SUDHL5 (cell line): ENCODE data around the genes GPR153, ACOT7 and TAS1R1.

DNA sequence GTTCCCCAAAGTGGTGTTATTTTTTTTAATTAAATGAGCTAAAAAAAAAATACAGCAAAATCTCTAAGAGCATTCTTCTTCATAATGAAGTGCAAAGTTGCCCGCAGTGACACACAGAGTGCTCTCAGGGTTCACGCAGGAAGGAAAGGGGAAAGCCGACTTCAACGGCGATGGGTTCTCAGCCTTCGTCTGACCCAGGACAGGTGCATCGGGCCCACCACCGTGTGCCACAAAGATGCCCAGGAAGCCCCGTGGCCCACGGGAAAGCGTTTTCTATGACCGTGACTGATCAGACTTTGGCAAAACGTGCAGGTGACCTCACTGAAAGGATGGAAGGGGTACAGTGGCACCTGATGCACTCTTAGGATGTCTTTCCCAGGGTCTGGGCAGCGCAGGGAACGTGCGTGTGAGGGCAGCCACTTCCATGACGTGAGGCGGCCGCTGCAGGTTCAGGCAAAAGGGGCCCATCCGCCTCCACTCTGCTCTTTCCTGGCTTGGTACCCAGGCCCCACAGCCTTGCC, 8.5 kb downstream of the LRRC47 start:
- PRO-cap: no peak

- PRO-cap: no peak
These were observed 75.7 kb upstream of the C1orf174 start for GRCh38 chr1:3975752-3976207.

GRCh38 chr1:4305106-4305528, 349.3 kb upstream of the AJAP1 start:
- PRO-cap: no peak

DNA sequence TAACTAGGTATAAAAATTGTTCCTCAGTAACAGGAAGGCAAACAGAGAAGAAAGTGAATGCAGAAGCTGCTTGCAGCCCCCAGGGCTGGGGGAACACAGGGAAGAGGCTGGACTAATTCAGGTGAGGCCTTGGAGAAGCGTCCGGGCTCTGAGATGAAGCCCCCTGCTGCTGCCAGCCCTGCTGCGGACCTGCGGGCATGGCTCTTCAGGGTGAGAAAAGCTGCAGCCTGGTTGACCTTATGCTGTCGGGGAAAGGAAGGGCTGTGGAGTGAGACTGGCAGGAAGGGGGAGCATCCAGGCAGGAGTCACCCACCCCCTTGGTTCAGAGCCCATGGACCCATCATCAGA, 301.9 kb upstream of the AJAP1 start:
- PRO-cap: no peak

DNA sequence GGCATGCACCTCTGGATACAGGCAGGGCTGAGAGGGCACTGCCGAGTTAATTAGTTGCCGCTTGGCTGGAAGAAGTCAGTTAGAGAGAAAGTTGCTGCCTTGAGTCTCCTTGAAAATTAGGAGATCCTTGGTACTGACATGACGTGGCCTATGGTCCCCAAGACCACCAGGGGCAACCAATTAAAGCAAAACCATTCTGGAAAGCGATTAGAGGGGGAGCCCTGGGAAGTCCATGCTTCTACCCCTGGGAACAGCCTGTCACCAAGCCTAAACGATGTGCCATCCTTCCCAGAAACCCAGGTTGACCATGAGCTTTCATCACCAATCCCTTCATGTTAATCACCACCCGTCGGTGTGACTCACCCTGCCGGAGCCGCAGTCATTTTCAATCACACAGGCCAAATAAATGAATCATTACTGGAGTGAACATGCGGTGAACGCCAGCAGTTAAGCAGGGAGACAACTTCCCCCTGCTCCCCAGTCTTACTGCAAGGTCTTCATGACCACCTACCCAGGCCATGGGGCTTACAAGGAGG, 308.7 kb downstream of the AJAP1 start:
- PRO-cap: no peak

GRCh38 chr1:5328922-5329767, 663.1 kb downstream of the NPHP4 start:
- PRO-cap: no peak

DNA sequence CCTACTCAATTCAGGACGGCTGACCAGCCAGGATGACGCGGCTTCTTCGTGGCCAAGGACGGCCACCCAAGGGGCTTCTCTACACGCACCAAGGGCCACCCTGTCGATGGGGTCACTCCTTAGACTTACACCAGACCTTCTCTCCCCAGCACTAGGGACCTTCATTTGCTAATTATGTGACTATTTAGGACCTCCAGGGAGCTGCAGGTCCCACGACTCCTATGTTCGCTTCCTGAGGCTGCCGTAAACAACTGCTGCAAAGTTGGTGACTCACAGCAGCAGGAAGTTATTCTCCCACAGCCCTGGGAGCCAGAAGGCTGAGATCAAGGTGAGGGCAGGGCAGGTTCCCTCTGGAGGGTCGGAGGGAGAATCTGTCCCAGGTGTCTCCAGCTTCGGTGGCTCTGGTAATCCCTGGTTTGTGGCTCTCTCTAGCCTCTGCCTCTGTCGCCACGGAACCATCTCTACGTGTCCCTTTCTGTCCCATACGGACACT, 135.8 kb downstream of the NPHP4 start:
- PRO-cap: no peak

DNA sequence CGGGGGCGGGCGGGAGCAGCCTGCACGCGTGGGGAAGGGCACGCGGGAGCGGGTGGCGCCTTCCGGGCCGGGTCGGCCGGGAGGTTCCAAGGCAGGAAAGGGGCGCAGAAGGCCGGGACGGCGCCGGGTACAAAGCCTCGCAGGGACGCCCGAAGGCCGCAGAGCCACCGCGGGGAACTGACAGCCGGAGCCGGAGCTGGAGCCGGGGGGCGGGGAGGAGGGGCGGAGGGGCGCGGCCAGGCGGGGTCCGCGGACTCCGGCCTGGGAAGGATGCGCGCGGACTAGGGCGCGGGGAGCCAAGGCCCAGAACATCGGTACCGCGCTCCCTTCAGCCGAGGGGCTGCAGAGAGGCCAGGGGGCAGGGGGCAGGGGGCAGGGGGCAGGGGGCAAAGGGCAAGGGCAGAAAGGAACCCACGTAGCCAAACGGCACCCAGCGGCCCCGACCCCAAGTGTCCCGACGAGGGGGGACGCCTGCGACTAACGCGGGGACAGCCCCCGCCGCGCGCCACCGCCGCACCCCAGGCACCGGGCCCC, 588 bp downstream of the NPHP4 start:
- PRO-cap: no peak

DNA sequence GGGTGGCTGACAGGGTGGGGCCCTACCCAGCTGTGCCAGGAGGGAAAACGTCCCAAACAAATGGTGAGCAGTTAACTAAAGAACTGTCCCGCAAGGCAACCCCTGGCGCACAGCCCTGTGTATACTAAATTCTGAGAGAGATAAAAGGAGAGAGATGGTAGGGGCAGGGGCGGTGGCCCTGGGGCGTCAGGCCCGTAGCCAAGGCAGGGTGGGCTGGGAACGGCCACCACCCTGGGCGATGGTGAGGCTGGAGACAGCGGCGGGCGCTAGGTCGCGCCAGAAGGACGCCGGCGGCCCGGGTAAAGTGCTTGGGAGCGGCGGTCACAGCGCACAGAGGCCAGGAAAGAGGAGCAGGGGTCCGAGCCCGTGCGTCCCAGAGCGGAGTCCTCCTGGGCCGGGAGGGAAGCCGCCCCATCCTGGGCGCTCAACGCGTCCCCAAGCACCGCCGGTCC, 1.1 kb downstream of the CHD5 start:
- PRO-cap: no peak

- PRO-cap: no peak
These were observed 5.2 kb upstream of the CHD5 start for GRCh38 chr1:6185020-6186031.

GRCh38 chr1:6260962-6262110, at the start of gene GPR153:
Gene GPR153, minus strand, starts transcription at chr1:6261098.
- PRO-cap: no peak

GRCh38 chr1:6294067-6294488, 33.2 kb upstream of the GPR153 start:
- PRO-cap: no peak

GRCh38 chr1:6393640-6394383, at the start of gene ACOT7:
Gene ACOT7, minus strand, starts transcription at chr1:6393767.
- PRO-cap: bidirectional peak, plus-strand start at chr1:6394045, minus-strand start at chr1:6393767; bidirectional peak, plus-strand start at chr1:6394112, minus-strand start at chr1:6394108

DNA sequence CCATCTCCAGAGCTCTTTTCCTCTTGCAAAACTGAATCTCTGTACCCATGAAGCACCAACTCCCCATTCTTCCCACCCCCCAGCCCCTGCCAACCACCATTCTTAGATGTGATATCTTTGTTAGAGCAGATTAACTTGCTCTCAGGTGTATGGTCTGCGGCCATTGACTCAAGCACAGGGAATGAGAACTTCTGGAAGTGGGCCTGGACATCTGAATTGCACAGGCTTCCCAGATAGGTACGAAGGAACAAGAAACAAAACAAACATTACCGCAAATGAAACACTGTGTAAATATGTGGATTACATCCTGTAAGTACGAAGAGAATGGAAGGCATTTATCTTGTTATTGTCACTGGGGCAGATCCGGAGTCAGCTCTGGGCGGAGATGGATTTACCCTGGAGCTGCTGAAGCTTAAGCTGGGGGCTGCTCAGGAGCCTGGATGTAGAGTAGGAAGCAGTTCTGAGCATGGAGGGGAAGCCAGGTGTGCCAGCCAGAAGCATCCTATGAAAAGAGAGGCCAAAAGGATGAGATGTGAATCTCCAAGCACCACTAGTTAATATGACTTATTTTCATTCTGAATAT, 6.8 kb downstream of the HES2 start:
- PRO-cap: no peak

GRCh38 chr1:6447632-6448712, 18.0 kb downstream of the TNFRSF25 start:
- PRO-cap: no peak

DNA sequence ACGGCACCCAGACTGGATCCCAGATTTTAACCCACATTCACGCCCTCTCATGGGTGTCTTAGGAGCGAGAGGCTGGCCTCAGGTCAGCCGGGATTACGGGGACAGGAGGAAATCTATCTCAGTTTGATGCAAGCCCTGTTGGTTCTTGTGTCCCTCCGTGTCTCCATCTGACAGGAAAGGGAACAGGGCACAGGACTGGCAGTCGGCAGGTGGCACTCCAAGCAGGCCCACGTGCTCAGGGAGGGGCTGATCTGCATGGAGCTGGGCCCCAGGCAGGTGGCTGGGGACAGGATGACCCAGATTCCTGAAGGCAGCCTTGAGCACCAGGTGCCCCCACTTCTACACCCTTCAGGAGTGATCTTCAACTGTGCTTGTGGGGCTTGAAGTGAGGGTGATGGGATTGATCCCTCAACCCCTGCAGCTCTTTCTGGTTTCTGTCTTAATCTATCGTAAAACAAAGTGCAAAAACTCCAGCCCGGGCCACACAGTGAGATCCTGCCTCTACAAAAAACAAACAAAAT, 8.4 kb downstream of the PLEKHG5 start:
- PRO-cap: no peak

GRCh38 chr1:6555009-6555597, at the start of gene TAS1R1:
Gene TAS1R1, plus strand, starts transcription at chr1:6555307.
- PRO-cap: no peak

DNA sequence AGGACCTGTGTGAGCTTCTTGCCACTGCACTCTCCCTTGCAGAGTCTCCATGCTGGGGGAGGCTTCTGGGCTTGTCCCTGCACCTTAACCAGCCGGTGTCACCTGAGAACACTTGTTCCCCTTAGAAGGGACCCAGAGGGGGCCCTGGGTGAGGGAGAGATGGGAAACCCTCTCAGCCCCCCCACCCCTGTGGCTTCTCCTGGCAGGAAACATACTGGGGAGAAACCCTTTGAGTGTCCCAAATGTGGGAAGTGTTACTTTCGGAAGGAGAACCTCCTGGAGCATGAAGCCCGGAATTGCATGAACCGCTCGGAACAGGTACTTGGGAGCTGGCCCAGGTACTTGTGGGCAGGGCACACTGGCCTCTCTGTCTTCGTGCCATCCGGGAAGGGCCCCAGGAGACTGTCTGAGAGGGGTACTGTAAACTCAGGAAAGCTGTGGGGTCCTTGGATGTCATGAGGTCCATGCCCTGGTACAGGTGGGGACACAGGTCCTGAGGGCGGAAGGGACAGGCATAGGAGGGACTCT, 6.0 kb downstream of the ZBTB48 start:
- PRO-cap: no peak

DNA sequence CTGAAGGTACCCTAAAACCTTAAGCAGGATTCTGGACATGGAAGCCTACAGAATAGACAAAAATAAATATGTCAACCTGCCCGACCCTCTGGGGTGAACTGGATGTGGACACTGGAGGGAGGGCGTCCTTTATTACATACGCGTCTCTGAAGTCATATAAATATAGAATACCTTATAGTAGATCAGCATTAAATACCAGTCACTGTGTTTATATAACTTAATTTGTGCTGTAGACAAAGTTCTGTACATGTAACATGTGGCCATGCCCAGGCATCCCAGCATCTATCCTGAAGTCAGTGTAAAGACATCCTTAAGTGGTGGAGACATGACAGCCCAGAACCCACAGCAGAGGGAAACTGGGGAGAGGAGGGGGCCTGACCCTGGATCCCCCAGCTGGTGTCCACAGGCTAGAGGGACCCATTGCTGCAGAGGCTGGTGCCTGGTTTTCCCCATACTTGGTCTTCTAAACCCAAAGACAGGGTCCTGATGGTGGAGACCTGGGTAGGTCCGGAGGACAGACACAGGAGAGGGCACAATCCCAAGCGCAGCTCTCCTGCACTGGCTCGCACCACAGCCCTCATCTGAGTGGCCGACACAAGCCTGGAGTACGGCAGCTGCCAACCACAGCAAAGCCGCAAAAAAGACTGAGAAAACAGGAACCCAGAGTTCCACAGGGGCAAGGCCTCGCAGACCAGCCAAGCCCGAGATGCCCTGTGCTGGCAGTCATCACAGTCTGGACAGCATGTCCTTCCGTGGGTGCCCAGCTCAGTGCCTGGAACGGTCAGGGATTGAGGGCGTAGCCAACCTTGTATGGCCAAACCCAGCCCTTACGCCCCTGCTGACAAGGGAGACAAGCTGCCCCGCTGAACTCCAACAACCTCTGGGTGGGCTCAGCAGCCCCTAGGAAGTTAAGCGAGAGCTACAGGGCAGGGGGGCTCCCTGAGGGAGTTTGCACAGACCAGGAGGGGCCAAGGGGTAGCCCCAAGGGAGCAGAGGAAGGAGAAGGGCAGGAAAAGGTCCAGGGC, 11.3 kb downstream of the ZBTB48 start:
- PRO-cap: no peak

DNA sequence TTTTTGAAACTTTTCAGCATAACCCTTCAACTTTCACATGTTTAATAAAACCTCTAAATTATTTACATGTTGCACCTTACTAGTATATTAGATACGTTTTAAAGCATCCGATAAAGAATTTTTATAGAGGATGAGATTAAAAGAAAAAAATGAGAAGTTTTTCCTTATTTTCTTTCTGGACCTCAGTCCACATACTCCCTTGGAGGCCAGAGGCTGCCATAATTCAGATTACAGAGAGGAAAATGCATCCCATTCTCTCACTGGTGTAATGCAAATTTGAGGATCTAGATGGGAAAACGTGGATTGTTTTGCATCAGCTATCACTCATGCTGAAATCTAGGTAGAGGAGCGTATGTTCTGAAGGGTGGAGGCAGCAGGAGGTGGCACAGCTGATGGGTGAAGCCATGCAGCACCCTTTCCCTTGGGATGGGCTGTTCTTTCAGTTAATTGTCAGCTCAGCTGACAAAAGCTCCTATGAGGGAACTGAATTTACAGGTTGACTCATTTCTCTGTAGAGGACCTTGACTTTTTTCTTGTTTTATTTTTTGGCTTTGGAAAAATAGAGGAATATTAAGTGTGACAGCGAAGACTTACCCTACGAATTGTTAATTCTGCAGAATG, 41.7 kb downstream of the CAMTA1 start:
- PRO-cap: no peak